Peyer's patch (tissue), 4 donors: ENCODE results near the genes SRGAP1, XPOT and TMBIM4.

GRCh38 chr12:60254674-60255076, 658.8 kb downstream of the SLC16A7 start:
- PRO-cap = no peak
- RAMPAGE, long total RNA, 4 experiments = no peak in any of the 4 experiments

GRCh38 chr12:62297193-62298100, 37.2 kb downstream of the USP15 start:
- PRO-cap = no peak
- RAMPAGE, long total RNA, 4 experiments = no peak in any of the 4 experiments

GRCh38 chr12:62478542-62479019, 12.0 kb downstream of the MON2 start:
- PRO-cap = no peak
- RAMPAGE, long total RNA, 4 experiments = no peak in any of the 4 experiments

- PRO-cap = no peak
- RAMPAGE, long total RNA, 4 experiments = no peak in any of the 4 experiments
Observed at GRCh38 chr12:62676525-62676976, 209.9 kb downstream of the MON2 start.

DNA sequence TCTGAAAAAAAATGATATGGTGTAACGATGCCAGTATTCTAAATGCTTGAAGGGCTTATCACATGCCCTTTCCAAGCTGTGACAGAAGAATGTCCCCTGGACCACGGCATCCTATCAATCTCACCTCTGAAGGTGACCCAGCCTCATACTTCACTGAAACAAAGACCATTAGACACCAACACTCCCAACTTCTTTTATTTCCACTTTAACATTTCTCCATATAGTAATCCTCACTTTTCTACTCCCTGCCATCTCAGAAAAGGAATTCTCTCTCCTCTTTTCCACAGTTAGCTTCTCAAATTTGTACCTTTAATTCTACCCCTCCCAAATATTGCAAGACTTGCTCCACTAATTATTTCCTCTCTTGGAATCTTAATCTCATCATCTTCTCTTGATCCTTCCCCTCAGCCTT, 883 bp downstream of the DPY19L2 start:
- PRO-cap = no peak
- RAMPAGE, long total RNA, 4 experiments = no peak in any of the 4 experiments

DNA sequence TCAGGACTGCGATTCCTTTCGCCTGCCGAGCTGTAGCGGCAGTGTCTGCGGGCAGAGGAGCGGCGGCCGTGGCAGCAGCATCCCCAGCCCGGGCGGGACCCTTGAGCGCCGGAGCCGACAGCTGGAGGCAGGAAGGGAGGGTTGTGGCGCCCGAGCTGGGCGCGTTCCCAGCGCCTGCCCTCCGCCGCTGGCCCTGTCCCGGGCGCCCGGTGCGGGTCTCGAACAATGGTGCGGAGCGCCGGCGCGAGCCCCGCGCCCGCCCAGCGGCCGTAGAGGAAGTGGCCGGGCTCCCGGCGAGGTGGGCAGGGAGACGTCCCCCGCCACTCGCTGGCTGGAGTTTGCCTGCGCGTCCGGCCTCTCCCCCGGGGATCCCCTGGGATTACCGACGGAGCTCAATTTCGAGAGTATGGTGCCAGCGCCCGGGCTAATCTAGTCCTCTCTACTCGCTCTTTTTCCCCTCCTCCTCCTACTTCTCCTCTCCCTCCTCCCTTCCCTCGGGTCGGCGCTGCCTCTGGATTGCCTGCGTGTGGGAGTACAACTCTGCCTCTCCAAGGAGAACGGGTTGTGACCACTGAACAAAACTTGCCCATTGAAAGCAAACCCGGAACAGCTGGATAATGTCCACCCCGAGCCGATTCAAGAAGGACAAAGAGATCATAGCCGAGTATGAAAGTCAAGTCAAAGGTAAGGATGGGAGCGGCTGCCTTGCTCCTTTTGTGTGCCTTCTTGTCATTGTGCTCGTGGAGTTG, at the start of gene SRGAP1:
TSS of gene SRGAP1 (plus strand) at position 501 of the 749 bp plus-strand sequence.
- PRO-cap = bidirectional peak, plus-strand start at position 323 of the sequence, minus-strand start at position 280 of the sequence
- RAMPAGE, long total RNA, 4 experiments = no peak in any of the 4 experiments

DNA sequence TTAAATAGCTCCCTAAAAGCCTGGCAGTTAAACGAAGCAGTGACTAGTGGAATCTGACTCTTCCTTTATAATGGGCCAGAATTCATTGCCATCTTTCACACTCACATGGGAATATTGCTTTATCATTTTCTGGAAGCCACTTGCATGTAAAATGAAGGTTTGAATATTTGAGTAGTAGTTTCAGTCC, 797 bp downstream of the SRGAP1 start:
- PRO-cap = no peak
- RAMPAGE, long total RNA, 4 experiments = no peak in any of the 4 experiments

DNA sequence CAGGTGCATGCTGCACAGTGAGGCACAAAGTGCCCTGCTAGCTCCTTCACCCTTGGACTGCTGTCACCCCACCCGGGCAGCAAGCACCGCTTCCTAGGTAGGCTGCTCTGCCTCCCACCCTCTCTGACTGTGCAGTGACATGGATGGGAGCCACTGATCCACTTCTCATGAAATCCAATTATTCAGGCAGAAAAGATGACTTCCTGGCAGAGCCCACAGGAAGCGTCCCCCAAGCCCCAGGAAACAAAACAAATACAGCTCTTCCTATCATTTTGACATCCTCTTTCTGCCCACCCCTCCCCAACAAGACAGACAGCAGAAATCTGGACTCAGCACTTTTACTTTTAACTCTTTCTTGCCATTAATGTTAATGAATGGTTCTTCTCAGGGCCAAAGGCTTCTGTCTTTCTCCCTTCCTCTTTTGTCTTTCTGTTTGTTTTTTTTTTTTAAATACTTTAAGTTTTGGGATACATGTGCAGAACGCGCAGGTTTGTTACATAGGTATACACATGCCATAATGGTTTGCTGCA, 100.4 kb downstream of the SRGAP1 start:
- PRO-cap = no peak
- RAMPAGE, long total RNA, 4 experiments = no peak in any of the 4 experiments

DNA sequence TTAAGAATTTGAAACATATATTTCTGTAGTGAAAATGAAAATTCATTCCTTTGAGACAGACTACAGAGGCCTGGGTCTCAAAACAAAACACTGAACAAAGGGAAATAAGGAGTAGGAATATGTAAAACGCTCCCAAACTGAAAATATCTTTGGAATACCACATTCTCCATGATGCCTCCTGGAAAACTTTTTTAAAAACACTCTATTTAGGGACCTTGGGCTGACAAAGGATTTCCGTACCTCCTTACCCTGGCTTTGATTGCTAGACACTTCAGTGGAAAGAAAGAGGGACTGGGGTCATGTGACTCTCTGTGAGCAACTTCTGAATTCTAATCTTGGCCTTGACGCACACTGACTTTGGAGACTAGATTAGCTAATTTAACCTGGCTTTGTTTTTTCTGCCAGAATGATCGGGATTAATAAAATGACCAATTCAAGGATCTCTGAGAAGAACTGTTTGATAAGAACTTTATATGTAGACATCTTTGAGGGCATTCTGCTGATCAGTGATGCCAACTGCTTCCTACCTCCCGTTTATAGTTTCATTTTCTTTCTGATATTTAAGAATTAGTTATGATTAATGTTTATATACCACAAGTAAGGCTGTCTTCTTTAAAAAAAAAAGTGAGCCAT, 181.1 kb downstream of the SRGAP1 start:
- PRO-cap = no peak
- RAMPAGE, long total RNA, 4 experiments = no peak in any of the 4 experiments

GRCh38 chr12:64293022-64293527, 71.0 kb upstream of the KICS2 start:
- PRO-cap = no peak
- RAMPAGE, long total RNA, 4 experiments = no peak in any of the 4 experiments

GRCh38 chr12:64404309-64405327, at the start of gene XPOT:
TSS of gene XPOT (plus strand) at chr12:64404392.
- PRO-cap = bidirectional peak, plus-strand start at chr12:64404399, minus-strand start at chr12:64404194; bidirectional peak, plus-strand start at chr12:64405080, minus-strand start at chr12:64405030
- RAMPAGE, long total RNA, 4 experiments = start-site peak on the plus strand in 3 of 4 experiments, at chr12:64404442-64404580 at its widest, 20 to 129 reads per replicate

GRCh38 chr12:64679139-64680103, 69.1 kb downstream of the RASSF3 start:
- PRO-cap = bidirectional peak, plus-strand start at chr12:64679666, minus-strand start at chr12:64679593
- RAMPAGE, long total RNA, 4 experiments = no peak in any of the 4 experiments

DNA sequence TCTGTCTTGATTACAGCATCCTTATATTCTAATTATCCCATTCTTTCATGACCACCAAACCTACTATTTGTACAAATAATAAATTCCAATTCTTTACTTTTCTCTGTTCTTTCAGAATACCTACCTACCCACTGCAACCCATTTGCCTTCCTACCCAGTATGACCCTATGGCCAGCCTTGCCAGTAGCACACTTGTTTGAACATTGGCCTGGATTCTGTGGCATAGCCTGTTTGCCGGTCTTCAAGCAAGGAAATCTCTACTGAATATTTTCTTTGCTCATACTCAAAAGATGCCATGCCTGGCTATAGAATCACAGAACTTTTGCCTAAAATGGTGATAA, 24.1 kb upstream of the WIF1 start:
- PRO-cap = no peak
- RAMPAGE, long total RNA, 4 experiments = no peak in any of the 4 experiments

DNA sequence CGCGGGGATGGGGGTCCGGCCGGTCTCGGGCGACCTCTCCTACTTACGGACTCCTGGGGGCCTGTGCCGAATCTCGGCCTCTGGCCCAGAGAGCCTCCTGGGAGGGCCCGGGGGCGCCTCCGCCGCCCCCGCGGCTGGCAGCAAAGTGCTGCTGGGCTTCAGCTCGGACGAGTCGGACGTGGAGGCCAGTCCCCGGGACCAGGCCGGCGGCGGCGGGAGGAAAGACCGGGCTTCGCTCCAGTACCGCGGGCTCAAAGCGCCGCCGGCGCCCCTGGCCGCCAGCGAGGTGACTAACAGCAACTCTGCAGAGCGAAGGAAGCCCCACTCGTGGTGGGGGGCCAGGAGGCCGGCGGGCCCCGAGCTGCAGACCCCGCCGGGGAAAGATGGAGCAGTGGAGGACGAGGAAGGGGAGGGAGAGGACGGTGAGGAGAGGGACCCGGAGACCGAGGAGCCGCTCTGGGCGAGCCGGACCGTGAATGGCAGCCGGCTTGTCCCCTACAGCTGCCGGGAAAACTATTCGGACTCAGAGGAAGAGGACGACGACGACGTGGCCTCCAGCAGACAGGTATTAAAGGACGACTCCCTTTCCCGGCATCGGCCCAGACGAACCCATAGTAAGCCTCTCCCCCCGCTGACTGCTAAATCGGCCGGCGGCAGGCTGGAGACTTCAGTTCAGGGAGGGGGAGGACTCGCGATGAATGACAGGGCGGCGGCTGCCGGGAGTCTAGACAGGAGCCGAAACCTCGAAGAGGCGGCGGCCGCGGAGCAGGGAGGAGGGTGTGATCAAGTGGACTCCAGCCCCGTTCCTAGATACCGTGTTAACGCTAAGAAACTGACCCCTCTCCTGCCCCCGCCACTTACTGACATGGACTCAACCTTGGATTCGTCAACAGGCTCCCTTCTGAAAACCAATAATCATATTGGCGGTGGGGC, 737 bp downstream of the LEMD3 start:
- PRO-cap = bidirectional peak, plus-strand start at position 188 of the sequence, minus-strand start at position 147 of the sequence; unidirectional peak, minus-strand start at position 292 of the sequence; bidirectional peak, plus-strand start at position 670 of the sequence, minus-strand start at position 640 of the sequence; unidirectional peak, minus-strand start at position 781 of the sequence; bidirectional peak, plus-strand start at position 856 of the sequence, minus-strand start at position 781 of the sequence
- RAMPAGE, long total RNA, 4 experiments = start-site peak on the plus strand in 1 of 4 experiments, centred at positions 404 to 488 of the sequence, 5 to 14 reads per replicate

GRCh38 chr12:65510633-65511241, 232.3 kb downstream of the MSRB3 start:
- PRO-cap = no peak
- RAMPAGE, long total RNA, 4 experiments = no peak in any of the 4 experiments

DNA sequence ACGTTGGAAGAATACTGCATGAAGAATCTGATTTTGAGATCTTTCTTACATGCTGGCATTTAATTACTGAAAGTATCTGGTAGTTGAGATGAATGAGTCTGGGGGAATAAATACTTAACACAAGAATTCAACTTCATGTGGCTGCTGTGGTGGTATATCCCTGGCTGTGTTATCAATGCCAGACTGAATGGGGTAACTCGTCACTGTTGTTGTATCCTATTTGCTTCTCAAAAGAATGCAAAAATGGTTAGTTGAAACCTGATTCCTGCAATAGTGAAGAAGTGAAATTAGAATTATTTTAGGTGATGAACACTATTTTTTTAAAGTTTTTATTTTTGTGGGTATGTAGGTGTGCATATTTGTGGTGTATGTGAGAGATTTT, 72.5 kb downstream of the HMGA2 start:
- PRO-cap = no peak
- RAMPAGE, long total RNA, 4 experiments = no peak in any of the 4 experiments

DNA sequence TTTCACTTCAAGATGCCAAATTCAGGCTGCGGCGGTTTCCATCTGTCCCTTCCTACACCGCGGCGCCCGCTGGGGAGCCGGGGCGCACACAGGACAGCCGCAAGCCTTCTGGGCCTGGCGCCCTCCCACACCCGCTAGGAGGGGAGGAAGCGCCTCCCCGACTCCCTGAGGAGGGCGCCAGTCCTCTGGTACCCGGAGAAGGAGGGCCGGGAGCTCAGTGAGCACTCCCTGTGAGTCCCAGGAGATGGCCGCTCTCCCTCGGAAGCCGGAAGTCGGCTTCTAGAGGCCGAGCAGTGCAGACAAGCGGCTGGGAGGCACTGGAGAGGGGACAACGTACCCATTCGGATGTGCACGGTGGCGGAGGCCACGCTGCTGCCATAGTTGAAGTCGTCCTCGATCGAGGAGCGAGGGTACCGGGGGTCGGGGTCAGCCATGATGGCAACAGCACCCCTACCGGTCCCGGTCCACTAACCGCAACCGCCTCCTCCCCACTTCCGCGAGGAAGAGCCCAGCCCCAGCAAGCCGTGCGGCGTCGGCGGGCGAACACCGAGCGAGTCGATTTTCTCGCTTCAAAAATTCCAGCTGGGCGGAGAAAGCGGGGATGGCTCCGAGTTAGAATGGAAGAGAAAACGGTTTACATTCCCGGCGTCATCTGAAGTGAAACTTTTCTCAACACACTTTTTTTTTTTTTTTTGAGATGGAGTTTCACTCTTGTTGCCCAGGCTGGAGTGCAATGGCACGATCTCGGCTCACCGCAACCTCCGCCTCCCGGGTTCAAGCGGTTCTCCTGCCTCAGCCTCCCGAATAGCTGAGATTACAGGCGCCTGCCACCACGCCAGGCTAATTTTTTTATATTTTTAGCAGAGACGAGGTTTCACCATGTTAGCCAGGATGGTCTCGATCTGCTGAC, at the start of gene TMBIM4:
TSS of gene TMBIM4 (minus strand) at position 479 of the 910 bp plus-strand sequence.
- PRO-cap = bidirectional peak, plus-strand start at position 195 of the sequence, minus-strand start at position 110 of the sequence; bidirectional peak, plus-strand start at position 520 of the sequence, minus-strand start at position 469 of the sequence
- RAMPAGE, long total RNA, 4 experiments = start-site peak on the minus strand in 2 of 4 experiments, centred at positions 471 to 475 of the sequence, 22 to 163 reads per replicate

DNA sequence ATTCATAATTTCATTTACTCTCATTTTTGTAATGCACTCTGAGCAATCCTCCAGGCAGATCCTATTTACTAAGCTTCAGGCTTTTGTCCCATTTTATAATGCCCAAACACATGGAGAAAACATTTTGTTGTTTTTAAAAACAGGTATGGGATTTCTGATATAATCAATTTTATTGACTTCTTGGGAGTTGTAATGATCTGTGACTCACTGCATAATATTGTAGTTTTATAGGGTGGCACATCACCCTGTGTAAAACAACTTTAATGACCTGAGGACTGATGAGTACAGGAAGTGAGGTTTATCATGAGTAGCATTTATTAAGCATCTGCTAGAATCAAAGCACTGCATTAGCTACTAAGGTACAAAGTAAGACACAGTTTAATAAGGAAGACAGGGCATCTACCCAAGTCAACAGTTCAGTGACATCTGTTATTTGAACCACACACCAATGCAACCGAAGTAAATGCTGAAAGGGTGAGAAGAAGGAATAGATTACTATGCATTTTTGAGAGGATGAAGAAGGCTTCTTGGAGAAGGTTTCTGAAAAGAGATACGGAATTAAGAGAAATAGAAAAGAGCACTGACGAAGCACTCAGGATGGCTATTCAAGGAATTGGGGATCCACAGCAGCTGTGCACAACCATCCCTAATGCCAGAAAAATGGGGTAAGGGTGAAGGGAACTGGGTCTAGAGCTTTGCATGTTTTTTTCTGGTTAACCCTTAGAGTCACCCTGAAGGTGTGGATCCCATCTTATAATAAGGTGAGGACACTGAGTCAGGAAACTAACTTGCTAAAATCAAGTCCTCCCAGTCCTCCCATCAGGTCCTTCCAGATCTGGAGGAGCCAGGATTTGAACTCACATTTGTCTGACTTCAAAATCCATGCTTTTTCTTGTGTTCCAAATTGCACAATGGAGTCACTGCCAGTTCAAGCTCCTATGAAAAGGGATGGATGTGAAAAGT, 50.6 kb upstream of the HELB start:
- PRO-cap = no peak
- RAMPAGE, long total RNA, 4 experiments = start-site peak on the plus strand in 1 of 4 experiments, centred at position 496 of the sequence, 5 reads per replicate

DNA sequence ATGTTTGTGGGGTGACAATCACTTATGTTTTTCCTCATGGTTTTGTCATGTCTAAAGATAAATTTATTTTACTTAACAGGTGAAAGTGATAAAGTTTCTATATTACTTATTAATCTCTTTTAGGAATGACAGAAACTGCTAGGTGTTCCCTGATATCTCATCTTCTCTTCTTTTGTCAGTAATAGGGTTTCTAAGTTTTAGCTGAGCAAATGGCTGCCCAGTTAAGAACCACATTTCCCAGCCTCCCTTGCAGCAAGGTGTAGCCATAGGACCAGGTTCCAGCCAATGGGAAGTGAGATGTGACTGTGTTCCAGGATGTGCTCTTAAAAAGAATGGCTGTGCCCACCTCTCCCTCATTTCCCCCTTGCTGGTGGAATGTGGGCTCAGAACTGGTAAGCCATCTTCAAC, 165.6 kb downstream of the HELB start:
- PRO-cap = no peak
- RAMPAGE, long total RNA, 4 experiments = no peak in any of the 4 experiments

- PRO-cap = no peak
- RAMPAGE, long total RNA, 4 experiments = no peak in any of the 4 experiments
Observed at GRCh38 chr12:67354476-67354779, 85.3 kb downstream of the CAND1 start.